A549 (cell line): ENCODE results near the gene CHRNE.

DNA sequence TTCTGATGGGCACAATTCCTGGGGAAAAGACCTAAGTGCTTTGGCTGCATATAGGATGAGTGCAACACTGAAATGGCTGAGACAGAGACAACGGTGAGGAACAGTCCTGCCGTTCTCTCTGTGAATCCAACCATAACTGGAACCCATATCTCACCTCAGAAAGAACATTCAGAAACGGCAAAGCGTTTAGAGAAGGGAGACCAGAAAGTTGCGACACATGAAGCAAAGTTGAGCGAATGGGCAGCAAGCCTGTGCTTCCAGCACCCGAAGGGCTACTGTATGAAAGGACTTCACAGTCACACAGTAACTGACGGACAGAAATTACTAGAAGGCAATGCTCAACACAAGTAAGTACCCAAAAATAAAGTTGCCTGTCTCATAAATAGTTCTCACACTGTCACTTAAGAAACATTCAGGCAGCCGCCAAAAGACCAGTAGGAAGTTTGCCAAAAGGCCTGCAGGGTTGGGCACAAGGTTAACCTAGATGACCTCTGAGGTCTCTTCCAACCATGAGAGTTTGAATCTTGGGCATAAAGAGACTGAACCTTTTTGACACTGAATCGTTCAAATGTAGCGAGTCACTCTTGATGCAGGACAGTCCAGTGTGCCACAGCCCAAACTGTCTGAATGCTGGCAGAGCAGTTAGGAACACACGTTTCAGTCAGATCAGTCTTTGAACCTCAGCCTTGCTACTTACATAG is 10.6 kb downstream of the NCBP3 start:
- PRO-cap: no peak
CAGE:
- cytosol, long polyA plus RNA: no peak
- long polyA plus RNA: no peak
- nucleus, long polyA plus RNA: no peak

DNA sequence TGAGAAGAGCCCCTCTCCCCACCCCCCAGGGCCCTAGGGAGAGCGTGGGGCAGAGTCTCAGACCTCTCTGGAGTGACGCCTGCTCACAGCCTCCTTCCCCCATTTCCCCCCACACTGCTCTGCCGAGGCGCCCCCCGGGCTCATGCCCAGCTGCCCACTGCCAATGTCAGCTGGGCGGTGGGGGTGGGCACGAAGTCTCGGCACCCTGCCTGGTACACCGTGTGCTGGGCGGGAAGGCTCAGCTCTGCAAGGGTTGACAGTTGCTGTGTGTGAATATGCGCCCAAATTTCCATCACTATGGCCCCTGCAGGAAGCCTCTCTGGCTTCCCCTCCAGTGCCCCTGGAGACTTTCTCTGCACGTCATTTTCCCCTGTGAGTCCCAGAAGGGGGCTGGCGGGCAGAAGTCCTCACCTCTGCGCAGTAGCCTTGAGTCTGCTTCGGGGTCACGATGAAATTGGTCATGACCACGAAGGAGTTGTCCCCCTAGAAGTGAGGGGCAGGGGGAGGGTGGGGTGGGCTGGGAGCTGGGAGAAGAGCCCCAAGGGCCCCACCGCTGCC is 11.7 kb upstream of the CAMKK1 start:
- PRO-cap: no peak
CAGE:
- cytosol, long polyA plus RNA: no peak
- long polyA plus RNA: no peak
- nucleus, long polyA plus RNA: no peak

GRCh38 chr17:3928966-3929692 is 12.9 kb upstream of the P2RX1 start:
- PRO-cap: no peak
CAGE:
- cytosol, long polyA plus RNA: no peak
- long polyA plus RNA: no peak
- nucleus, long polyA plus RNA: no peak

DNA sequence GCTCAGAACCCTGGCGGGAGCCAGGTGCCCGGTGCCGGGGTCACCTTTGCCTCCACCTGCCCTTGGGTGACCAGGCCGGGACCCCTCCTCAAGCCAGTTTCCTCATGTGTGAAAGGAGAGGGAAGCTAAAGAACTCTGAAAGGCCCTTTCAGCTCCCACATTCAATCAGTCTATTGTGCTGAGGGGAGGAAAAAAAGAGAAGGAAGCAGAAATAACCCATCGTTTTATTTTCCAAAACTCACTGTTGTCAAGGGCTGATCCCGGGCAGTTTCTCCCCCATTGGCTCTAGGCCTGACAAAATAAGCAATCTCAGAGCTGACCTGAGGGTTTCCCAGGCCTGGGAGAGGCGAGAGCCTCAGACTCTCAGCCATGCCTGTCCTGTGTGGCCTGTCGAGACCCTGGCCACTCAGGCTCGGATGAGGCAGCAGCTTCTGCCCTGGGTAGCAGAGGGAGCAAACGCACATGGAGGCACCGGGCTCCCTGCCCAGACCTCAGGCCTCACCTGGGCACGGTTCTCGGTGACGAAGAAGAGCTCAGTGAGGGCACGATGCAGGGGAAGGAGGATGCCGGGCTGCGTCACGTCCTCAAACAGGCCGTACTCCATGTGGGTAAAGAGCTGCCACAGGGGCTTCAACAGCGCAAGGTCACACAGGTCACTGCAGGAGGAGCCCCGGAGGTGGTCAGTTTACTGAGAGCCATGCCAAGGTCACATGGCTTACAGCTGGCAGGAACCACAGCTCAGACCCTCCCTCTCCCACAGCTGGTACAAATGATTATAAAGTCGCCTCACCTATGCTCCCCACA is 45.1 kb upstream of the ATP2A3 start:
- PRO-cap: no peak
CAGE:
- cytosol, long polyA plus RNA: no peak
- long polyA plus RNA: no peak
- nucleus, long polyA plus RNA: no peak

GRCh38 chr17:4055895-4056673 is 86.7 kb downstream of the ZZEF1 start:
- PRO-cap: no peak
CAGE:
- cytosol, long polyA plus RNA: no peak
- long polyA plus RNA: no peak
- nucleus, long polyA plus RNA: no peak

- PRO-cap: no peak
CAGE:
- cytosol, long polyA plus RNA: no peak
- long polyA plus RNA: no peak
- nucleus, long polyA plus RNA: no peak
Measured at GRCh38 chr17:4060921-4061768, 81.7 kb downstream of the ZZEF1 start.

GRCh38 chr17:4497056-4498003 is 1.4 kb upstream of the SPNS2 start:
- PRO-cap: no peak
CAGE:
- cytosol, long polyA plus RNA: no peak
- long polyA plus RNA: no peak
- nucleus, long polyA plus RNA: no peak

DNA sequence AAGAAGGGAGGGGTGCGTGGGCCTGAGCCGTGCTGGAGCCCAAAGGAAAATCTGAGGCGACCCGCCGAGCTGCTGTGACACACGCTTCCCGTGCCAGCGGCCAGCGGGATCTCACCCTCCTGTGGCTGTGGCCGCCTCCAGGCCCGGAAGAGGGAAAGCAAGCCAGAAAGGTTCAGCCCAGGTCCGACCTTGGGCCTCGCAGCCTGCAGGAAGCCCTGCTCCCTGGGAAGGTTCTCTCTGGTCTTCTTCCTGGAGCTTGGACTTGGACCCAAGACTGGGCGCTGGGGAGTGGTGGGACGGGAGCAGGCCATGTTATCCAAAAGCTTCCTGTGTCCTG is 11.3 kb downstream of the SPNS2 start:
- PRO-cap: no peak
CAGE:
- cytosol, long polyA plus RNA: no peak
- long polyA plus RNA: no peak
- nucleus, long polyA plus RNA: no peak

GRCh38 chr17:4538492-4539061 is 16.6 kb downstream of the MYBBP1A start:
- PRO-cap: no peak
CAGE:
- cytosol, long polyA plus RNA: no peak
- long polyA plus RNA: no peak
- nucleus, long polyA plus RNA: no peak

DNA sequence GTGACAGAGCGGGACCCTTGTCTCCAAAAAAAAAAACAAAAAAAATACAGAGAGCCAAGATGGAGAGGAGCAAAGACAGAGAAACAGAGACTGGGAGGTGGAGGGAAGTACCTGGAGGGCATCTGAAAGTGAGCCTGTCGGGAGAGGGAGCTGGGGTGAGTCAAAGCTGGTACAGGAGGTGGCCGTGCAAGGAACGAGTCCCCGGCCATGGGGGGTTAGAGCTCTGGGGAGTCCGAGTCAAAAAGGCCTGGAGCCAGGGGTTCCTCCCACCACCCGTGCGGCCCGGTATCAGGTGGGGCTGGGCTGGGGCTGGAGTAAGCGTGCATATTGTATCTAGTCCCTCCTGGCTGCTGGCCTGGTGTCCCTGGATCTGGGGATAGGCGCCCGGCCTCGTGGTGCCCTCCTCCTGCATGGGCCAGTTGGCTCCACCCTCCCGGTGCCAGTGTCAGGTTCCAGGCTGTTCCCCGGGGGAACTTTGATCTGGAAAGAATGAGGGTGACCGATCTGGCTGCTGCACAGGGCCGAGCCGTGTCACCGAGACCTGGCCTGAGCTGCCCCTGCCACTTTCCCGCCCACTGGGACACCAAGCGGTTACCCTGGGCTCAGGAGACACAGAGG is 8.7 kb upstream of the SMTNL2 start:
- PRO-cap: no peak
CAGE:
- cytosol, long polyA plus RNA: no peak
- long polyA plus RNA: no peak
- nucleus, long polyA plus RNA: no peak

- PRO-cap: no peak
CAGE:
- cytosol, long polyA plus RNA: no peak
- long polyA plus RNA: no peak
- nucleus, long polyA plus RNA: no peak
Measured at GRCh38 chr17:4583679-4584305, 537 bp upstream of the SMTNL2 start.

DNA sequence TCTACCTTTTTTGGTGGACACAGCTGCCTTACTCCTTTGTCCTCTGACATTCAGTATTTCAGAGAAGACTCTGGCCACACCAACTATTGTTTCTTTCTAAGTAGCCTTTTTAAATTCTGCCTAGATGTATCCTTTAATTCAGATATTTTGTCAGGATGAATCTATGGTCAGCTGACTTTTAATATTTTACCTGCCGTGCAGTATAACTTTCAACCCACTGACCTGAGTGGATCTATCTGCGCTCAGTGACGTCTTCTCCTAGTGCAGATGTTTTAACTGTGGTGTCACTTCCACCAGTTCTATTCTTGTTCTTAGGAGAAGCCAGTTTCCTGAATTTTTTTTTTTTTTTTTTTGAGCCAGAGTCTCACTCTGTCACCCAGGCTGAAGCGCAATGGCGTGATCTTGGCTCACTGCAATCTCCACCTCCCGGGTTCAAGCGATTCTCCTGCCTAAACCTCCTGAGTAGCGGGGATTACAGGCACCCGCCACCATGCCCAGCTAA is 5.0 kb upstream of the TM4SF5 start:
- PRO-cap: no peak
CAGE:
- cytosol, long polyA plus RNA: no peak
- long polyA plus RNA: no peak
- nucleus, long polyA plus RNA: no peak

GRCh38 chr17:4796556-4796913 is 571 bp downstream of the PSMB6 start:
- PRO-cap: no peak
CAGE:
- cytosol, long polyA plus RNA: no peak
- long polyA plus RNA: no peak
- nucleus, long polyA plus RNA: no peak

DNA sequence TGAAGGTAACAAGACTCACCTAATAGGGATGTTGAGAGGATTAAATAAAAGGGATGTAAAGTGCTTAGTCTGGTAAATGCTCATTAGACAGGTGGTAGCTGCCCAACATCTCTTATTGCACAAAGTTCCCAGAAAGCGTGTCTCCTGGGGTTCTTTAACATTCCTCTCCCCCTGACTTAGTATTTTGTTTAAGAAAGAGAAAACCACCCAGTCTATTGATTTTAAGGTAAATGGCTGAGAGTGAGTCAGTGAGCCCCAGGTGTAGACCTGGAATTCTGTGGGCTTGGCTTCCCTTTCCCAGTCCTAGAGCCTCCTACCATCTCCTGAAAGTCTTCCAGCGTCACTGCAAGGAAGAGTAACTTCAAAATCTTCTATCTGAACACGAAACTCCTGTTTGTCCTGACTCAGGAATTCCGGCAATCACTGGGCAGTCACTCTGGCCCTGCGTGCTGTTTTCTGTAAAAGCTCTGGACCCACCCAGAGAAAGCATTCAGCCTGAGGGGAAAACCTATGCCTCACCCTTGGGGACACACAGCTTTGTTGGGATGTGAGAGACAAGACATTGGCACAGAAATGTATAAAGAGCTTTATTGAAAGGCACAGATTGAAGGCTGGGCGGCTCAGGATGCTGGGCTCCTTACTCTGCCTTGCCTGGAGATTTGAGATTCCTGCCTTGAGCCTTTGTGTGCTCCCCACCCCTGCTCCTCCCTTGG is 15.8 kb downstream of the MINK1 start:
- PRO-cap: no peak
CAGE:
- cytosol, long polyA plus RNA: no peak
- long polyA plus RNA: no peak
- nucleus, long polyA plus RNA: no peak

DNA sequence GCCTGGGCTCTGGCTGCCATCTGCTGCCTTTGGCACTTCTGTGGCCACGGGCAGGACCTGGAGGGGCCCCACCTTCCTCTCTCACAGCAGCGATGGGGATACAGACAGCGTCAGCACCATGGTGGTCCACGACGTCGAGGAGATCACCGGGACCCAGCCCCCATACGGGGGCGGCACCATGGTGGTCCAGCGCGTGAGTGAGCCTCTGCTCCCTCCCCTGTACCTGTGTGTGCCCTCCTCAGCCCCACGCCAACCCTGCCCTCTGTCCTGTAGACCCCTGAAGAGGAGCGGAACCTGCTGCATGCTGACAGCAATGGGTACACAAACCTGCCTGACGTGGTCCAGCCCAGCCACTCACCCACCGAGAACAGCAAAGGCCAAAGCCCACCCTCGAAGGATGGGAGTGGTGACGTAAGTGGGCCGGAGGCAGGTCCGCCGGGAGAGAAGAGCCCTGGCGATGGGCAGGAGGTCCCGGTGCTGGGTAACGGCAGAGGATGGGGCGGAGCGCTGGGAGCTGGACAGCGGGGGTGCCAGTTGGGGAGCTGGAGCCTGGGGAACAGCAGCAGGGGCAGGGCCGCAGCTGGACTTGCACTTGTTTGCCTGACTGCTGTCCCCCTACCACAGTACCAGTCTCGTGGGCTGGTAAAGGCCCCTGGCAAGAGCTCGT is 5.3 kb upstream of the C17orf107 start:
- PRO-cap: no peak
CAGE:
- cytosol, long polyA plus RNA: no peak
- long polyA plus RNA: no peak
- nucleus, long polyA plus RNA: no peak

DNA sequence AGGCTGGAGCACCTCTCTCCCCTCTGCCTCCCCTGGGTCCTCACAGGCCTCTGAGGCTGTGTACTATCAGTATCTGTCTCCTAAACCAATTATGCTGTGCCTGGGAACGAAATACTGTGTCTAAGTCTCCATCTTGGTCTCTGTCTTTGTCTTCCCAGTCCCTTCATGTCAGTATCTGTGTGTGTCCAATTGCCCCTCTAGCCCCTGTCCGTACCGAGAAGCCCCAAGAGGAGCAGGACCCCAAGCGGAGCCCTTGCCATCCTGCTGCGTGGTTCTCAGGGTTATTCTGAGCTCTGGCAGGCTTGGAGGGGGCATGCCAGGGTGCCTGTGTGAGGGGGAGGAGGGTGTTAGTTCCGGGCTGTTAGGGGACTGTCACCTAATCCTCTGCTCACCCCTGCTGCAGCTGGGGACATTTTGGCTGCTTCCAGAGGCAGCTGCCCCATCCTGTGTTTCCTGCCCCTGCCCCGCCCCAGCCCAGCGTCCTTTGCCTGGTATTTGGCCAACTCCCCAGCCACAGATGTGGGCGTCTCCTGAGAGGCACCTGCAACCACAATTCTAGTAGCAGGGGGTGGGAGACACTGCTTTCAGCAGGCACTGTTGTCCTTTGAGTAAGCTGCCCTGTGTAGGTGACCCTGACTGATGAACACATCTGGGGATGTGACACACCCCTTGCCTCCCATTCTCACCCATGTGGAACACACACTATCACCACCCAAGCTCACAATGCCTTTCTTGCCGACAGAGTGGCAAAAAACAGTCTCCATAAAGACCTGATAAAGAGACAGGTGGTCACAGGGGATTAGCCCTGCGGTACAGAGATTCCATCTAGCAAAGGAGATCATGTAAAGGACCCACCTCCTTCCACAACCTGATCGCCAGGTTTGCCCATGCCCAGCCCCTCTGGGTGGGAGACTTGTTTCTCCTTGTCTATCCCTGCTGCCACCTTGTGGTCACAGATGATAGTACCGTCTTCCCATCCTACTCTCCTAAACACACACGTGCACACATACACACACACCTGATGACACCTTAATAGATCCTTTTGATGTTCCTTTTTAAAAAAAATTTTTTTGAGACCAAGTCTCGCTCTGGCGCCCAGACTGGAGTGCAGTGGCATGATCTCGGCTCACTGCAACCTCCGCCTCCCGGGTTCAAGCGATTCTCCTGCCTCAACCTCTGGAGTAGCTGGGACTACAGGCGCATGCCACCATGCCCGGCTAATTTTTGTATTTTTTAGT is at the start of gene CHRNE:
Gene CHRNE, minus strand, starts transcription at position 295 of the 1,238 bp plus-strand sequence.
- PRO-cap: no peak
CAGE:
- cytosol, long polyA plus RNA: no peak
- long polyA plus RNA: no peak
- nucleus, long polyA plus RNA: no peak

- PRO-cap: no peak
CAGE:
- cytosol, long polyA plus RNA: no peak
- long polyA plus RNA: no peak
- nucleus, long polyA plus RNA: no peak
Measured at GRCh38 chr17:4942568-4943722, 2.9 kb downstream of the RNF167 start.

DNA sequence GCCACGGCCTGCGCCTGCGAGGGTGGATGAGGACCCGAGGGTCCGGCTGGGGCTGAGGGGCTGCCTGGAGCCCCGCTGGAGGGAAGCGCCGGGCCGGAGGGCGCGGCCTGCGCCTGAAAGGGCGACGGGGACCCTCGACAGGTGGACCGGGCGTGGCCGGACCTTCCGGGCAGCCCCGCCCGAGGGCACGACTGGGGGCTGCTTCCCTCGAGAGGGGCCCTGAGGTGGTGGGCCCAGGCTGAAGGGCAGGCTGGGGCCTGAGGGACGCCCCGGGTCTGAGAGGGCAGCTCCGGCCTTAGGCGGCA is 300 bp downstream of the INCA1 start:
- PRO-cap: no peak
CAGE:
- cytosol, long polyA plus RNA: no peak
- long polyA plus RNA: no peak
- nucleus, long polyA plus RNA: no peak

DNA sequence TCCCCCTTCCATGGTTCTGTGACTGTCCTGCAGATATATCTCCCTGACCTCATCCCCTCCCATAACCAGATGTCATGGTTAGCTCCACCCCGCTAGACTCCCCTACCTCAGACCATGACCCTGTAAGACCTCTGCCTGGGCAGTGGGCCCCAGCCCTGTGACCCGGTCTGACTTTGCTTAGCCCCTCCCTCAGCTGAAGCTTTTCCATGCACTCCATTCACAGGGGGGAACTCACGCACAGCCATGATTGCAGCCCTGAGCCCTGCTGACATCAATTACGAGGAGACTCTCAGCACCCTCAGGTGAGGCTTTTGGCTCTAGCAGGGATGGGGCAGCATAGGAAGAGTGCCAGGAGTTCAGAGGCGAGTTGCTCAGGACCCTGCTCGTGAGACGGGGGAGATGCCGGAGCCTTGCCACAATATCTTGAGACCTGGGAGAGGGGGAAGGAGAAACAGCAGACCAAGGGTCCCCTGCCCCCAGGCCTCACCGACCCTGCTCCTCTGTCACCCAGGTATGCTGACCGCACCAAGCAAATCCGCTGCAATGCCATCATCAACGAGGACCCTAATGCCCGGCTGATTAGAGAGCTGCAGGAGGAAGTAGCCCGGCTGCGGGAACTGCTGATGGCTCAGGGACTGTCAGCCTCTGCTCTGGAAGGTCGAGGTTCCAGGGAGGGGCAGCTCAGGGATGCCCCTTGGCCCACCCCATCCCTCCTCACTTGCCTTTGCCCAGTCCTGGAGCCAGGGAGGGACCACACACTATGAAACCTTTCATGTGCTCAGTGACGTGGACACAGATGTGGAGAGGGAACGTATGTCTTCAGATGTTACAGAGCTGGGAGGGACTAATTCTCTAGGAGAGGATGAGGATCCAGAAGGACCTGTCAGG is 6.8 kb downstream of the KIF1C start:
- PRO-cap: no peak
CAGE:
- cytosol, long polyA plus RNA: no peak
- long polyA plus RNA: no peak
- nucleus, long polyA plus RNA: no peak

DNA sequence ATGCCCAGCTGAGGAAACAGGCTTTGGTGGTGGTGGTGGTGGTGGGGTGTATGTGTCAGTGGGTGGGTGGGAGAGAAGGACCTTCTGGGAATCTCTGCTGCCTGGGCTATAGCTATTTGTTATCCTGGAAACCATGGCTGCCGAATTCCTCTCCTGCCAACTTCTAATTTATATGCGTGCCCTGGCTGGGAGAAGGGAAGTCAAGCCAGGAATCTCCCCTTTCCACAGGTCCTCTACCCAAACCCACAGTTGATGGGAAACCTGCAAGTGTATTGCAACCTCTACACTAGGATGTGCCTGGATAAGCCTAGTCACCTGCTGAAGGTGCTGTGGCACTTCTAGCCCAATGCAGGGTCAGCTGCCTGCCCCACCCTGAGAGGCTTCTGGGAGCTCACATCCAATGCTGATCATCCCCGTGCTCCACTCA is 4.1 kb upstream of the ENSG00000286190 start:
- PRO-cap: no peak
CAGE:
- cytosol, long polyA plus RNA: no peak
- long polyA plus RNA: no peak
- nucleus, long polyA plus RNA: no peak